ENCODE results near the genes PALB2, TNRC6A and SLC5A11.

DNA sequence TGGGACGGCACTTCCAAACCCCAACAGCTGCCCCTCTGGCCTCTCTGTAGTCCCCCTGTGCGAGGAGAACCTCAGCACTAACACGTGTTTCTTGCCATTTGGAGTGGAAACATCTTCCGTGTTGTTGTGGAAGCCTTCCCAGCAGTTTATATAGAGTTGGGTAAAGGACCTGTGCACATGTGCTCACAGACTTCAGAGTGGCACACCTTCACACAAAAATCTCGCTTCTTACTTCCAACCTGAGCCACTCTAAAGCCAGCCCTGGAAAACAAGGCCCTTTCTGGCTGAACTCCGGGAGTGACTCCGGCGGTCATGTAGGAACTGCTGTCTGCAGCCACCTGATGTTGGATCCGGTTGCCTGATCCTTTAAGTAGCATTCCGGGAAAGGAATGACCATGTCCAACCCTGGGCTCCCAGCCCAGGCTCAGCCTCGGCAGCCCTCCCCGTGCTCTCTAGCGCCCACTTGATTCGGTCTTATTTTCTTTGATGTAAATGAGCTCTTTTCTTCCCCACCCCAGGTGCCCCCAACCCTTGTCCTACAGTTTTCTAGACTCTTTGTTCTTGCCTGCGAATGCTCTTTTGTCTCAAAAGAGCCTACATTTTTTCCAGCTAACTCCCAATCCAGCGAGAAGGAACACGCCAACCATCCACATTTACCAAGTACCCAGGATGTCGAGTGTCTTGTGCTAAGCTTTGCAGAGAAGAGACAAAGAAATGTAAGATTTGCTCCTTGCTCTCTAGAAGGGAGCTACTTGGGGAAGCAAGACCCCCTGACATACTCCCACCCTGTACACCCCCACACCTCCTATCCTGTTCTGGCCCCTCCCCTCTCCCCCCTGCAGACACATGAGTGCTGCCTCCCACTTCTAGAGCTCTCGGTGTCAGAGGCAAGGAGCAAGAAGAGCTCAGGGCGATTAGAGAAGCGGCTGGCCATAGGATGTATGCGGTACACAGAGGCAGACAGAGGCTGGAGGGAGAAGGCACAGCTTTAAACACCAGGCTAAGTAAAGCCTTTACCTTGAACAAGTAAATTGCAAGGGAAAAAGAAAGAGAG lies 53.9 kb downstream of the COG7 start:
- PRO-cap: no peak
- RAMPAGE, long total RNA, 2 experiments: no peak in any of the 2 experiments

DNA sequence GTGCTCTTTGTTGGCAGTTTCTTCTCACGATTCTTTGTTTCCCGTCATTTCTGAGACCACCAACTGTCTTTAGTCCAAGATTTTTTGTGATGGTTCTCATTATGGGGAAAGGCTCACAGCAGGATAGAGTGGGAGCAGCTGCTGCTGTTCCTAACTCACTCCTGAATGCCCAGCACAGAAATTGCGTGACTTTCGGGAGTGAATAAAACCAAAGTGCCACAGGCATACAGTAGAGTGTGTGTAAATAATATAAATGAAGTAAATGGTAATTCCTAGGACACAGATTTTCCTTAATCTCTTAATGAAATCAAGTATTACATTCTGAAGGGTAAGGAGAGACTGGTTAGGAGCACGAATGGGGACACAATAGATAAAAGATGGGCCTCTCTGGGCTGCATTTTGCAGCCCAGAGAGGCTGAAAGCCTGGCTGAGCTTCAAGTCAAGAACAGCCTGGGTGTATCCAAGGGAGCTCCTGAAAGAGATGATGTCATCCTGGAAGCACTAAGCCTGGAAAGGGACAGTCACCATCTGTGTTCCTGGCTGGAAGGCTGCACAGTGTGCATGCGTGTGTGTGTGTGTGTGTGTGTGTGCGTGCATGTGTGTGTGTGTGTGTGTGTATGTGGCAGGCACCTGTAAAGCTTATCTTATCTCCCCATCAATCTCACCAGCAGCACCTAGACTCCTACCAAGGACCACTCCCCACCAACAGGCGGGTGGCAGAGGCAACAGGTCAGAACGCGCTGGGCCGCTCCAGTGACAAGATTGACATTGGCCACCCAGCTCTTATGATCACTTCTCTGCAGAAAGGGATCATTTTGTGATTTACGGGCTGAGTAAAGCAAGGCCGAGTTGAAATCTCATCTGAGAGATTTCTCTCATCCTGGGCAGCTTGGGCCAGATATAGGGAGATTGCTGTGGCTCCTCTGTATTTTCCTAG lies 44.2 kb downstream of the COG7 start:
- PRO-cap: unidirectional peak, plus-strand start at position 531 of the sequence
- RAMPAGE, long total RNA, 2 experiments: no peak in any of the 2 experiments

DNA sequence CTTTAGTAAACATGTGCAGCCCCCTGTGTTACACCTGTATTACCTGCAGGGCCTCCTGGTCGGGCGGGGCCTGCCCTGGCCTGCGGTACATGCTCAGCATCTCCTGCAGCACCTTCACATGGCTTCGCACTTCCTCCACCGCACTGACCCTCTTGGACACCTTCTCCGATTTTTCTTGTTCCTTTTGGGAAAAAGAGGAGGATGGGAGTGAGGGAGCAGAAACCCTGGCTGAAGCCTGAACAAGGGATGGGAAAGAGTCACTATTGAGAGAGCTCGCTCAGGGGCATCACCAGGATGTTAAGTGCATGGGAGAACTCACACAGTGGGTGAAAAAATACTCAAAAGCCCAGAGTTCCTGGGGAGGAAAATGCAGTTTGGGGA lies 24.3 kb downstream of the GGA2 start:
- PRO-cap: no peak
- RAMPAGE, long total RNA, 2 experiments: no peak in any of the 2 experiments

- PRO-cap: no peak
- RAMPAGE, long total RNA, 2 experiments: start-site peak on the minus strand in 1 of 2 experiments, at chr16:23494366-23494374 at its widest, 17 reads per replicate
These were observed 16.1 kb downstream of the GGA2 start for GRCh38 chr16:23494082-23494635.

GRCh38 chr16:23557912-23558373 lies 416 bp downstream of the UBFD1 start:
- PRO-cap: no peak
- RAMPAGE, long total RNA, 2 experiments: no peak in any of the 2 experiments

DNA sequence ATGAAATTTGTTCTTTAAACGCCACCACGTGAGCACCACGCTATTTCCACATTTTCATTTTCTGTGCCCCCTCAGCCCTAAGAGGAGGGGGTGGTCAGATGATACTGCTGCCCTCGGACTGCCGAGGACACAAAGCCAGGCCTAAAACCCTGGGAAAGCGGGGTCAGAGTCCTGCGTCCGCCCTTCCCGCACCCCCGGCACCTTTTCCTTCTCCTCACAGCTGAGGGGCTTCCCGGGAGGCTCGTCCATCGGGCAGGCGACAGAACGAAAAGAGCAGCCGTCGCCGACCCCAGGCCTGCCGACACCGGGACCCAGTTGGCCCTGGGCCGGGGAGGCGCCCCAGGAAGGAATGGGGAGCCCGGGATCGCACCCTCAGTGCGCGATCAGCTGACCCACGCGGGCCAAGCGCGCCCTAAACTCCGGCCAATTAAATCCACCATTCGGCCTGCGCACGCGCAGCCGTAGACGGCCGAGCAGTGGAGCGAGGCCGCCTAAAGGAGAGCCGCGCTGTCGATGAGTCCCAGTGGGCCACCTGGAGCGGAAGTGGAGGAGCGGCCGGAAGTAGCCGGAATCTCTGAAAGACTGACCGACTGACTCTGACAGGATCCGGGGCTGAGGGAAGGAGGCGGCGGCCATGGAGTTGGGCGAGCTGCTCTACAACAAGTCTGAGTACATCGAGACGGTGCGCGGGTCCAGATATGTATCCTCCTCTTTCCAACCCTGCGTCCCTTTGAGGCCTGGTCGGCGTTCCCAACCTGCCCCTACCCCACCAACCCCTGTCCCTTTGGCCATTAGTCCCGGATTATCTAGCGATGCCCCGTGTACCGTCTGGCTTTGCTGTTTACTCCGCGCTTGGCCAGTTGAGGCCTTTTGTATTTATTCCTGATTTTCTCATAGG lies at the start of gene PALB2:
Gene PALB2 (minus strand): TSS at position 402 of the 898 bp plus-strand sequence.
- PRO-cap: bidirectional peak, plus-strand start at position 523 of the sequence, minus-strand start at position 377 of the sequence
- RAMPAGE, long total RNA, 2 experiments: start-site peak on the plus strand in 2 of 2 experiments, centred at positions 569 to 581 of the sequence, 171 to 397 reads per replicate; start-site peak on the minus strand in 1 of 2 experiments, centred at position 367 of the sequence, 224 reads per replicate

- PRO-cap: no peak
- RAMPAGE, long total RNA, 2 experiments: no peak in any of the 2 experiments
These were observed 12.5 kb downstream of the ERN2 start for GRCh38 chr16:23700468-23700886.

DNA sequence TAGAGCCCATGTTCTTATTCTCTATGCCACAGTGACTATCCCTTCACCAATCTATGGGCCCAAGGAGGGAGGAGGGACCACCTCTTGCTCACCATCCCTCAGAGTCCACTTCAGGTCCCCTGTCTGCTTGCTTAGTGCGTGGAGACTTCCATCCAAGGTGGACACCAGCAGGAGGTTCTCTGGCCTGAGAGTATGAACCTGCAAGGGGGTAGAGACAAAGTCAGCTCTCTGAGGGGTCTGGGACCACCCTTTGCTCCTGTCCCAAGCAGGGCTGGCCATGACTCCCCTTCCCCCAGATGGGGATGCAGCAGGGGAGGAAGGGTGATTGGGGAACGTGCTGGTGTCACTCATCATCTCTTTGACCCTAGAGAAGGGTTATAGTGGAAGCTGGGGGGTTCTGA lies 2.2 kb downstream of the ERN2 start:
- PRO-cap: no peak
- RAMPAGE, long total RNA, 2 experiments: no peak in any of the 2 experiments

DNA sequence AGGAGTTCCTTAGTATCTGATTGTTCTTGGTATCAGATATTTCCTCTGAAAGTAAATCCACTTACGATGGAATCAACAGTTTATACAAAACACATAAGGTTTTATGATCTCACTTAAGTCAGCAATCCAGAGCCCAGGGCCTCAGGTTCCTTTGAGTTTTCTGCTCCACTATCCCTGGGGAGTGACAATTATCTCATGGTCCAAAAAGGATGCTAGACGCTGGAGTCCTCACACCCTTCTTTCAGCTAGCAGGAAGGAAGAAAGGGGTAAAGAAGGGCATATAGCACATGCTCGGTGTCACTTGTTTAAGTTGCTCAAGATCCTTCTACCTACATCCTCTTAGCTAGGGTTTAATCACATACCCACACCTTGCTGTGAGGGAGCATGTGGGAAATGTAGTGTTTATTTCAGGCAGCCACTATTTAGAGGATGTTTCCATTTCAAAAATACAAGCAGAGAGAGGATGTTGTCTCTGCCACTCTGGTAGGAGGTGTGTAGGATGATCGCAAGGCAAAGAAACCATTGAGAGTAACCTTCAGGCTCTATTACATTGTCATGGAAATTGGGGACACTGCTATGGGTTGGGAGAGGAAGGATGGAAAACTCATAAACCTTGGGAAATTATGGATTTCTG lies 4.5 kb downstream of the PRKCB start:
- PRO-cap: no peak
- RAMPAGE, long total RNA, 2 experiments: no peak in any of the 2 experiments

DNA sequence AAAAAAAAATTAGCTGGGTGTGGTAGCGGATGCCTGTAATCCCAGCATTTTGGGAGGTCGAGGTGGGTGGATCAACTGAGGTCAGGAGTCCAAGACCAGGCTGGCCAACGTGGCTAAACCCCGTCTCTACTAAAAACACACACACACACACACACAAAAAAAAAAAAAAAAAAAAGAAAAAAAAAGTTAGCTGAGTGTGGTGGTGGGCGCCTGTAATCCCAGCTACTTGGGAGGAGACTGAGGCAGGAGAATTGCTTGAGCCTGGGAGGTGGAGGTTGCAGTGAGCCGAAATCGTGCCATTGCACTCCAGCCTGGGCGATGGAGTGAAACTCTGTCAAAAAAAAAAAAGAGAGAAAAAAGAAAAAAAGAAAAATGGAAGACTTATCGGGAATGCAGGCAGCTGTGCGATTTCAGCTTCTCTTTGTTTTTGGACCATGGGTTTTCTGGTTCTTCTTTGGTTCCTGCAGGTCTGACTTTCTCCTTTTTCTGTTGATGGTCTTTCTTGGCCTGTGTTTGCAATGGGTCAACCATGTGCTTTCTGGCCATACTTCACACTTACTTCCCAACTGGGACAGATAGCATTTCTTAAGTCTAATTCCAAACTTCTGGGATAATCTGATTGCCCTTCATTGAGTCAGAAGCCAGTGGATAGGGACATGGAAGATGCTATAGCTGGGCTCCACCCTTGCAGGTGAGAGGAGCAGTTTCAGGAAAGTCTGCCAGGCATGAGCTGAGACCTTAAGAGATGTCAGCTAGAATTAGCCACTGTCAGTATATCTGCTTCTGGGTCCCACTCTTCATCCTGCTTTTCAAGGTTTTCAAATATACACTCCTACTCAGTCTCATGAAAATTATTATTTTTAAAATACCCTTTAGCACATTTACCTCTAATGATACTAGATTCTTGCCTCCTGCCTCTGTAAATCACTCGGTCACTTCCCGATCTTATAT lies 37.5 kb downstream of the PRKCB start:
- PRO-cap: no peak
- RAMPAGE, long total RNA, 2 experiments: no peak in any of the 2 experiments

DNA sequence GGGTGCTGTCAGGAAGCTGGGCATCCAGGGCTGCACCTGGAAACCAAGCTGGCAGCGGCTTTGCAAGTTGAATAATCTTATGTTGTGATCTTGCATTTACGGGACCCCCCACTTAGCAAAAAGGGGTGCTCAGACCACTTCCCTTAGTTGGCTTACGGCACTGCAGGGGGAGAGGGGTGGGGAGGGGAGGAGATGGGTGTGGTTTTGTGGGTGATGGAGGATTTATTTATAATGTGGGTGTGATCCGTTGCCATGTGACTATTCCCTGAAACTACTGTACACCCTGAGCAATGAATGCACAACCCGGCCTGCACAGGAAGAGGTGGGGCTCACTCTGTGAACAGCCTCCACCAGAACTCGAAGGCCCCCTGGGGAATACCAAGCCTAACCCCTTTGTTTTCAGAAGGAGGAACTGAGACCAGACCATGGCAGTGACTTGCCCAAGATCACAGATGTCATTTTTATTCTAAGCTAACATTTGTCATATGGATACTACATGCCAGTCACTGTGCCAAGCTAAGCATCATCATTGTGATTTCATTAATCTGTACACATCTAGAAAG lies 178.4 kb downstream of the PRKCB start:
- PRO-cap: no peak
- RAMPAGE, long total RNA, 2 experiments: no peak in any of the 2 experiments

DNA sequence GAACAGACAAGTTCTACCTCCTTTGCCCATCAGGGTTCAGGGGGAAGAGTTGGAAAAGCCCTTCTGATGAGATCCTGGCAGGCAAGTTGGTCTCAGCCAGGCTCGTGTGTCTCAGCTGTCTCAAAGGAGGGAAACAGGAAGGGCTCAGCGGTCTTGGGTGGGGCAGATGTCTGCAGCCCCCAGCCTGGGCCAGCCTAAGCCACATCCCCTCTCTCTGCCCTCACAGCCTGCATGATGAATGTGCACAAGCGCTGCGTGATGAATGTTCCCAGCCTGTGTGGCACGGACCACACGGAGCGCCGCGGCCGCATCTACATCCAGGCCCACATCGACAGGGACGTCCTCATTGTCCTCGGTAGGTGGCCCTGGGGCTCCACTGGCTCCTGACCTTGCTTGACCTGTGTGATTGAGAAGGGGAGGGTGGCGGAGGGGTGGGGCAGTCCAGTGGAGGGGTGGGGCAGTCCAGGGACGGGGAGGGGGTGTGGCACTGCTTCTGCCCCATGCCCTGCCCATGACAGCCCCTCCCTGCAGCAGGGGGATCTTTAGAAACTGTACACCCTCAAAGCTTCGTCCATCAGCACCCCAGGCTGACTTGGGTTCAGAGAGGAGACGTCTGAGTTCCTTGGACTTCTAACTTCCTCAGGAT lies 199.5 kb downstream of the PRKCB start:
- PRO-cap: no peak
- RAMPAGE, long total RNA, 2 experiments: no peak in any of the 2 experiments

- PRO-cap: unidirectional peak, minus-strand start at chr16:24540784; unidirectional peak, minus-strand start at chr16:24540878
- RAMPAGE, long total RNA, 2 experiments: no peak in any of the 2 experiments
These were observed 1.5 kb downstream of the RBBP6 start for GRCh38 chr16:24540564-24541612.

GRCh38 chr16:24728861-24729995 lies at the start of gene TNRC6A:
TNRC6A (plus strand) TSS chr16:24729651.
- PRO-cap: unidirectional peak, plus-strand start at chr16:24729385; bidirectional peak, plus-strand start at chr16:24729651, minus-strand start at chr16:24729609
- RAMPAGE, long total RNA, 2 experiments: start-site peak on the plus strand in 2 of 2 experiments, at chr16:24729686-24729734 at its widest, 146 to 552 reads per replicate

GRCh38 chr16:24733787-24734422 lies 4.5 kb downstream of the TNRC6A start:
- PRO-cap: no peak
- RAMPAGE, long total RNA, 2 experiments: no peak in any of the 2 experiments

DNA sequence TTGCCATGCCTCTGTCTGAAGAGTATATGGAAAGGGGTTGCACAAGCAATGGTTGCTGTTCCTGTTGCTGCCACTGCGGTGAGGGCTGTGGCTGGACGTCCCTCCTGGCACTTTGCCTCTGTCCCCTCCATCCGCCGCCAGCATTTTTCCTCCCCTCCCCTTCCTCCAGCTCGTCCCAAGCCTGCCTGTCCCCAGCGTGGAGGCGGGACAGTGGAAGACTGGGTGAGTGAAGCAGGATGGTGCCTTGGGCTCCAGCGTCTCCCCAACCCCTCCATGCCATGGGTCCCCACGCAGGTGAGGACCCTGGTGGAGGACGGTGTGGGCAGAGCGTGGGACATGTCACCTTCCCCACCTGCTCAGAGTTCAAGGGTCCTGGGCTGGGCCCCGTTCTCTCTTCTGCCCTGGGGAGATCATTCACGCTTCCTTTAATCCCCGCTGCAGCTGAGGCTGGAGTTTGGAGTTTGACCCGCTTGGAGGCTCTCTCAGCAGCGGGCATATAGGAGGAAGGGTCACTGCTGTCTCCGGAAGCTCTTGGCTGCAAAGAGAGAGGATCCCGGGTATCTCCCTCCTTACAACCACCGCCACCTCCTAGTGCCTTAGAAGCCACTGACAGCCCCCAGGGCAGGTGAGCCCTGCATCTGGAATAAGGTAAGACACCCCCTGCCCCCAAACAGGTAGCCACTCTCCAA lies at the start of gene SLC5A11:
Gene SLC5A11 (plus strand): TSS at position 173 of the 689 bp plus-strand sequence.
- PRO-cap: no peak
- RAMPAGE, long total RNA, 2 experiments: no peak in any of the 2 experiments

DNA sequence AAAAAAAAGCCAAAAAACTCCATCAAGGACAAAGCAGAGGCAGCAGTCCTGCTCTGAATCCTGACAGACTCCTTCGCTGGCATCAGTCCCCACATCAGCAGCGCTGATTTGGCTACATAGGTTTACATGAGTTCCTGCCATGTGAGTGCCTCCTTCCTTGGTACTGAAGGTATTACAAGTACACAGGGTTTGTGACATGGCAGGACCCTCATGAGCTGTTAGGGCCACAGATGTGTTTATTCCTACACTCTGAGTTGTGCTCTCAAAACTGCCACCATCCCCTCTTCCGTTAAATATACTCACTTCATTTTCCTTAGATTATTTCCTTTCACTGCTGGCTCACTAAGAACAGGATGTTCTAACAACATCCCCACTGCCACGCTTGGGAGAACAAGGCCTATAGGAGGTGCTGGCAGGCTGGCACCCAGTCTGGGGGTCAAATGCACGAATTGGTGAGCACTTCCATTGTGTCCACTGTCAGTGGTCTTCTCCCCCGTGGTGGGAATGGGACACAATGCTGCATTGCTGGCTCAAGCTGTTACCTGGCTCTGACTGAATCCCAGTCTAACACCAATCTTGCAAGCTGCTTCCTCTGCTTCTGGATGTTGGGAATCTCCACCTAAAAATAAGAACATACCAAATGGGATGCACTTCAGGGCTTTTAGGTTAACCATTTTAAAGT lies 47.2 kb downstream of the ARHGAP17 start:
- PRO-cap: no peak
- RAMPAGE, long total RNA, 2 experiments: no peak in any of the 2 experiments

DNA sequence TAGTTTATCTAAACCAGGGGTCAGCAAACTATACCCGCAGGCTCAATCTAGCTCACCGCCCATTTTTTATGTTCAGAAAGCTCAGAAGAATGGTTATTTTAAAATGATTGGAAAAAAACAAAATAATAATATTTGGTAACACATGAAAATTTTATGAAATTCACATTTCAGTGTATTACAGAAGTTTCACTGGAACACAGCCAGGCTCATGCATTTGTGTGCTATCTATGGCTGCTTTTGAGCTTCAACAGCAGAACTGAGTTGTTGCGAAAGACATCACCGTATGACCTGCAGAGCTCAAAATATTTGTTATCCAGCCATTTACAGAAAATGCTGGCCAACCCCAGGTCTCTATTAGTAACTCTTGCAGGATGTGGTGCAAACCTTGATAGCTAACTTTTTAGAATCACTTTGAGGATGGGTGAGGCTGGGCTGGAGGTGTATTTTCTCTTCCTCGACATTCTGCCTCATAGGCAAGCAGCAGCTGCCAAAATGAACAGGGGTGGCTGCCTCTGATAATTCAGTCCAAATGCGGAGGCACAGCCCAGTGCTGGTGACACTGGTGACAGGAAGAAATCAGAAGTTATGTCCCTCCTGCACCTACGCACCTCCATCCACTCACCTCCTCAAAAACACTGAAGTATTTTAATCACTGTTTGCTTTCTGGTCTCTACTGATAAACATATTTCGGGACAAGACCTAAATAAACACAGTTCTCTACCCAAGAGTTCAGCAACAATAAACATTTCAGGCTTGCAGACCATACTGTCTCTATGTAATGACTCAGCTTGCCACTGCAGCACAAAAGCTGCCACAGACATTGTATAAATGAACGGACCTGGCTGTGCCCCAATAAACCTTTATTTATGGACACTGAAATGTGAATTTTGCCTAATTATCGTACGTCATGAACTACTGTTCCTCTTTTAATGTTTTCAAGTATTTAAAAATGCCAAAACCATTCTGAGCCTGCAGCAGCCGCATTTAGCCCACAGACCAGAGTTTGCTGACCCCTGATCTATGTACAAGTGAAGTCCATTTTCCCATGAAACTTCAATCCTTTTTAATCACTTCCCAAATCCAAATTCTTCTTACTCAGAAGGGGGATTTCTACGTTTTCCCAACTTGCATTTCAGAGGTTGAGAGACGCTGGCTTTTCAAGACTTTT lies 28.4 kb downstream of the ARHGAP17 start:
- PRO-cap: no peak
- RAMPAGE, long total RNA, 2 experiments: no peak in any of the 2 experiments

DNA sequence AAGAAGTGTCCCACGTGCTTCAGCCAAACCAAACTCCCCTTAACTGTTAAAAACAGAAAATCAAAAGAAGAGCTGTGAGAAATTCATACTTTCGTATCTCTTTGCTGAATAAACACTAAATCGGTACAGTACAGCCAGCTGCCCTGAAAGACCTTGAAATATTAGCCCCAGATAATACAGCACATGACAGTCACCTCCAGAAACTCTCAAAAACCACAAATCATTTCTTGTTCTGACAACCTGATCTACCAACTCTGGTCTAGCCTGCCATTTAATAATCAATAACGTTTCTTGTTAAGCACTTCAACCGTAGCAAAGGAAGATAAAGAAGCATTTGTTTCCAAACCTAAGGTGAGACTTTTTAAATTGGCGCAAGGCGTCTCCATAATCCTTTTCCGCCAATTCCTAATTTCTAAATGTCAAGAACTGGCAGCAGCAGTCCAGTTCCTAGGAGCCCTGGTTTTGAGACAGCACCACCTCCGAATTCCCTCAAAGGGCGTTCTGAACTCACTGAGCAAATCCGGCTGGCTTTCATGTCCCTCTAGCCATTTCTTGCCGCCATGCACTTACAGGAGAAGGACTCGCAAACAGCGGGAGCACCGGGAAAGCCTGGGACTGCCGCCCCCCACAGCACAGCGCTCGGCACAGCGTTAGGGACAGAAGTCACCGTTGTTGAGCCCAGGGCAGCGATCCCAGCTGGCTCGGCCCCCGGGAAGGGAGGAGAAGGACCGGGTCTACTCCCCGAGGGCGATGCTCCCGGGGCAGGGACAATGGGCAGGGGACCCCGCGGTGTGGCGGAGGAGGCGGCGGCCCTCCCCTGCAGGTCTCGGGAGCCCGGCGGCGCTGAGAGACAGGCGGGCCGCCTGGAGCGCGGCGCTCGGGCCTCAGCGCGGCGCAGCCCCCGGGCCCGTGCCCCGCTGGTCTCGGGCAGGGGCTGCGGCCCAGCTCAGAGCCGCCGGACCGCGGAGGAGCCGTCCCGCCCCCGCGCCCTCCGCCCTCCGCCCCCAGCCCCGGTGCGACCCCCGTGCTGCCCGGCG lies 686 bp downstream of the ARHGAP17 start:
- PRO-cap: unidirectional peak, plus-strand start at position 544 of the sequence
- RAMPAGE, long total RNA, 2 experiments: no peak in any of the 2 experiments

- PRO-cap: no peak
- RAMPAGE, long total RNA, 2 experiments: no peak in any of the 2 experiments
These were observed 36.7 kb upstream of the ARHGAP17 start for GRCh38 chr16:25051841-25052349.